ENCODE results near the genes OCM, CYTH3 and CCZ1B.

- RRBS, result 94% methylated on average over 4 of the region's 37 CpGs
Observed at GRCh38 chr7:5313062-5313632, 30.4 kb downstream of the SLC29A4 start.

- RRBS, result no CpG with 5 or more reads among the region's 67 CpGs
Observed at GRCh38 chr7:5423969-5424949, 625 bp upstream of the TNRC18 start.

DNA sequence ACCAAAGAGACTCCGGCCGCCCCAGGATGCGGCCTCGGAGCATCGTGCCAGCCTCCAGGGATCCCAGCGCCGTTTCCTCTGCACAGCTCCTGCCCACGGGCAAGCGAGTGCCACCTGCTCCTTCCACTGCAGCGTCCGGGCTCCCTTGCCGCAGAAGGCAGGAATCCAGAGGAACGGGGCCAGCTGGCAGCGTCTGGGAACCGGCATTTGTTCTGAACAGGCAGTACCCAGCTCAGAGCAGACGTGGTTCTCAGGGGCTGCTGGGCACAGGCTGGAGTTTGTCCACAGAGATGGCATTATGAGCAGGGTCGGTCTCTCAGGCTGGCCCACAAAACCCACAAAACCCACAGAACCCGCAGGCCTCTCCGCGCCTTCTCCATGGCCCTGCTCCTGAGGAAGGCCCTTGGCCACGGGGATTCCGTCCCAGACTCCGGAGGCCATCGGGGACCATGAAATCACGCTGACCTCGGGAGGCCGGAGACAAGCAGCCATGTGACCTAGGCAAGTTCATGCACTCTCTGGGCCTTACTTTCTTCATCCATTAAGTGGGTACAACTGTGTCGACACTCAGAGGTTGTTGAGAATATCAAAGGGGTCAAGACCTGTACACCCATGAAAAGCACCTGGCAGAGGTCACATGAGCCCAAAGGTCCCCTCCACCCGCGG is 17.8 kb downstream of the FBXL18 start:
- RRBS, result 87% methylated on average over 7 of the region's 30 CpGs

- RRBS, result no CpG with 5 or more reads among the region's 7 CpGs
Observed at GRCh38 chr7:5527179-5527579, 3.2 kb downstream of the ACTB start.

- RRBS, result no CpG with 5 or more reads among the region's 12 CpGs
Observed at GRCh38 chr7:5610337-5610855, 17.8 kb downstream of the FSCN1 start.

DNA sequence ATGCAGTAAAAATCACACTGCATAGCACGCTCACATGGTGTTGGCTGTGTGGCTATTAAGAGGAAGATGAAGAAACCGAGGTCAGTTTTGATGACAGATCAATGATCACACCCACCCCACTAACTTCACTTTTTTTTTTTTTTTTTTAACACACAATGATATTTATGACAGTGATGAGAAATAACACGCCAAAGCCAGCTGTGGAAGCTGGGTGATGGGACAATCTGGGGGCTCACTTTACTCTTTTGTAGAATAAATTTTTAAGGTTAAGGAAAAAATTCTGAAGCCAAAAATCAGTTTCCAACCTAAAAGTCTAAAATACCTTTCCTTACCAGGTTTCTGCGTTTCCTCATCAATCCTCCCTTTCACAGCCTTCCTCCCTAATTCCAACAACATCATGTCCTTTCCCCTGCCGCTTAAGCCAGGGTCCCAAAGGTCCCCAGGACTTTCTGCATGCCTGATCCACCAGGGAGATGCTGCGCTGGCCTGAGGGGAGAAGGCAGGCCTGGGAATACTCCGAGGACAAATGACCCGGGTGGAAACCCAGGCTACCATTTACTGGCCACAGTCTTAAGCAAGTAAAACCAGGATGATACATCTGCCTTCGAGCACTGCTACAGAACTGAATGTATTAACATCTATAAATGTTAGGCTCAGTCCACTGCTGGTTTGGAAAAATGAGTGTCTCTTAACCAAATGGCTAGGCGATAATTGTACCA is 42.7 kb downstream of the FSCN1 start:
- RRBS, result no CpG with 5 or more reads among the region's 10 CpGs

- RRBS, result no CpG with 5 or more reads among the region's 18 CpGs
Observed at GRCh38 chr7:5661489-5662487, 69.2 kb downstream of the FSCN1 start.

DNA sequence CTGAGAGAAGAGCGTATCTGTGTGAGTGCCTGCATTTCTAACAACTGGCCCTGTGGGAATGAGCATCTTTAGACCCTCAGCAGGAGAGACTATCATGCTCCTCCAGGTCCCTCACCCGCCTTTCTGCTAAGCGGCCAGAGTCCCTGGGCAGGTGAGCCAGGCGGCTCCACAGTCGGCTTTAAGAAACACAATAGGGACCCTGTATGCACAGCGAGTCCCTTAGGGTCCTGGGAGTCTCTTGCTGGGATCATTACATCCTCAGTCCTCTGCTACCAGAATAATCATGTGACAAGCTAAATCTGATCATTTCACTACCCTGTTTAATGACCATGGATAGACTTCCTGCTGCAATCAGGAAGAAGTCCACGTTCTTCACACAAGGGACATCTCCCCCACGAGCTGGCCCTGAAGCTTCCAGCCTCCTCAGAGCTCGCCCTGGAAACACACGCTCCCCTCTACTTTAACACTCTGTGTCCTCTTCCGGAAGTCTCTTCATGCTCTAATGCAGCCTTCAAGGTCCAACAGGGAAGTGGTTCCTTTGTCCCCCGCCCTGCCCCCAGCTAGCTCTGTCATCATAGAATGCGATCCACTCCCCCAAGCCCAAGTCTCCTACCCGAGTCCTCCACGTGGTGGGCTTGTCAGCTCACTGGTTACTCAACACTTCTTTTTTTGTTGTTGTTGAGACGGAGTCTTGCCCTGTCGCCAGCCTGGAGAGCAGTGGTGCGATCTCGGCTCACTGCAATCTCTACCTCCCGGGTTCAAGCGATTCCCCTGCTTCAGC is 87.3 kb downstream of the FSCN1 start:
- RRBS, result no CpG with 5 or more reads among the region's 21 CpGs

DNA sequence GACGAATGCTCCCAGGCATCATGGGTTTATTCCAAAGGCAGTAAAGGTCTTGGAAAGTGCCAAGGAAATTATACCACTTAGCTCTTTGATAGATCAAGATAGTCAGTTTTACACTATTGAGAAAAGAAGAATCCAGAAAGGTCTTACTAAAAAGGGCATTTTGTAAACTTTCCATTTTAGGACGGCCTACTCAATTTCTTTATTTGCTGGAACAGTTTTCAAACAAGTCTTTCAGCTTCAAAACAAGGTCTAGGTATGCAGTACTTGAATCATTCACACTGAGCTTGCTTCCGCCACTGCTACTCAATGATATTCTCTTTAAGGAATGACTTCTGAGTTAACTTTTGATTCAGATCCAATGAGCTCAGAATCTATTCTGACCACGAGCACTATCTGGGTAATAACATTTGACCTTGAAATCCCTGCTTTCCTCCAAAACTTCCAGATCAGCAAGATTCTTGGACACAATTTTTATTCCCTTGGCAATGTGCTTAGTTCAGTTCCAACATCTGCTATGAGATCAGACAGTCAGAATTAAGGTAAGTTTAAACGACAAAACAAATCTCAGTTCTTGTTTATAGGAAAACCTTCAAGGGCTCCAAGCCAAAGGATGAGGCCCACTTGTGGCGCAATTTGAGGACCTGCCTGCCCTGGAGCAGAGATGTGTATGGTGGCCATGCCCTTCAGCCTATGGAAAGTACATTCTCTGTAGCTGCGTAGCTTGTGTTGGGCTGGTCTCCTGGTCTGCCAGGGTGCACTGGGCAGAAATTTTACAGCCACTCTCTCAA is 87.2 kb downstream of the RNF216 start:
- RRBS, result no CpG with 5 or more reads among the region's 7 CpGs

GRCh38 chr7:5695132-5696261 is 86.0 kb downstream of the RNF216 start:
- RRBS, result 5% methylated on average over 8 of the region's 26 CpGs

GRCh38 chr7:5880351-5880946 is at the start of gene OCM:
TSS of gene OCM (plus strand) at chr7:5880798.
- RRBS, result no CpG with 5 or more reads among the region's 15 CpGs

DNA sequence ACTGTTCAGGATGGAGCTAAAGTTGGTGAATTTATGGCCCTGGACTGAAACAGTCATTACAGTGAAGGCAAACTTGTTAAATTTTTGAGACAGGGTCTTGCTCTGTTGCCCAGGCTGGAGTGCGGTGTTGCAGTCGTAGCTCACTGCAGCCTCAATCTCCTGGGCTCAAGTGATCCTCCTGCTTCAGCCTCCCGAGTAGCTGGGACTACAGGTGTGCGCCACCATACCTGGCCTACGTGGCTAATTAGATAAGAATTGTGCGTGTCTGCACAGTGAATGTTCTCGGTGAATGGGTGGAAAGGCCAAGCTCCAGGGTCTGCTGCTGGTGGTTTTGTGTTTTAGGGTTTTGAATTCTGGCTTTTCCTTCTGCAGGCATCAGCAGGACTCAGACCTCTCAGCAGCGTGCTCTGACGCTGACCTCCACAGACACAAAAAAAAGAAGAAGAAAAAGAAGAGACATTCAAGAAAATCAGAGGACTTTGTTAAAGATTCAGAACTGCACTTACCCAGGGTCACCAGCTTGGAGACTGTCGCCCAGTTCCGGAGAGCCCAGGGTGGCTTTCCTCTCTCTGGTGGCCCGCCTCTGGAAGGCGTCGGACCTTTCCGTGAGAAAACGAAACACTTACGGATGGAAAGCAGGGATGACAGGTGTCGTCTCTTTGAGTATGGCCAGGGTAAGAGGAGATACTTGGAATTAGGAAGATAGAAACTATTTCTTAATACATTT is 51.8 kb downstream of the USP42 start:
- RRBS, result no CpG with 5 or more reads among the region's 18 CpGs

DNA sequence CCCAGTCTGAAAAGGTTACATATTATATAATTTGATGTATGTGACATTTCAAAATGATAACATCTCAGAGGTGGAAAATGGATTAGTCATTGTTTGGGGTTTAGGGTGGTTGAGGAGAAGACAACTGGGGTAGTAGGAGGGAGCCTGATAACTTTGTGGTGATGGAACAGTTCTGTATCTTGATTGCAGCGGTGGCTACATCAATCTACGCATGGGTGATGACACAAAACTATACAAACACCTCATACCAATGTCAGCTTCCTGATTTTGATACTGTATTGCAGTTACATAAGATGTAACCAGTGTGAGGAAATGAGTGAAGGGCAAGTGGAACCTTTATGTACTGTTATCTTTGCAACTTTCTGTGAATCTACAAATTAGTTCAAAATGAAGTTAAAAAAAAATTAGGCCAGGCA is 51.1 kb downstream of the CYTH3 start:
- RRBS, result no CpG with 5 or more reads among the region's 2 CpGs

DNA sequence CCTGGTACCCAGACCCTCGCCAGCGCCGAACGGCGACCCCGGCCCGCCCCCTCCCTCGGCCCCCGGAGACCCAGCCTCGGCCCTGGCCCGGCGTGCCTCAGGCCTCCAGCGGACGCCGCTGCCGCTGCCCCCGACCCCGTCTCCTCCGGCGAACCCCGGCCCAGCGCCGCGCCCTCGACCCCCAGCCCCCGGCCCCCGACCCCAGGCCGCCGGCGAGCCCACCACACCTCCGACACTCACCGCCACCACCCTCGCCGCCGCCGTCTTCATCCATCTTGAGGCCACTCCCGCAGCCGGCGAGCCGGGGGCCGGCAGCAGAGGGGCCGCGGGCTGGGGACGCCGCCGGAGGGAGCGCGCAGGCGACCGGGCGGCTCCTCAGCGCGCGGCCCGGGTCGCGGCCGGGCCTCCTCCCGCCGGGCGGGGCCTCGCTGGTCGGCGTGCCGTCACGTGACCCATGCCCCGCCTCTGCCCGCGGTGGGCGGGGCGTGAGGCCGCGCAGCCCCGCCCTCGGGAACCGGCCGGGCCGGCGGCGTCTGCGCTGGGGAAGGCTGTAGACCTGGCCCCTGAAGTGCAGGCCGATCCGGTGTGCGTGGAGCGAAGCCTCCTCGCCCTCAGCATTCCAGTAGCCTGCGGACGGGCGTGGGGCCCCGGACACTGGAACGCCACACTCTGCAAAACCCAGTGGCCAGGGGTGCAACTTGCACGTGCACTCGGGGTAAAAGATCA is at the start of gene CYTH3:
TSS of gene CYTH3 (minus strand) at position 391 of the 726 bp plus-strand sequence.
- RRBS, result 5% methylated on average over 42 of the region's 93 CpGs

GRCh38 chr7:6385127-6385800 is 10.9 kb downstream of the RAC1 start:
- RRBS, result no CpG with 5 or more reads among the region's 6 CpGs

- RRBS, result no CpG with 5 or more reads among the region's 3 CpGs
Observed at GRCh38 chr7:6403220-6403543, 28.9 kb downstream of the RAC1 start.

- RRBS, result no CpG with 5 or more reads among the region's 22 CpGs
Observed at GRCh38 chr7:6422127-6422665, 25.6 kb downstream of the DAGLB start.

DNA sequence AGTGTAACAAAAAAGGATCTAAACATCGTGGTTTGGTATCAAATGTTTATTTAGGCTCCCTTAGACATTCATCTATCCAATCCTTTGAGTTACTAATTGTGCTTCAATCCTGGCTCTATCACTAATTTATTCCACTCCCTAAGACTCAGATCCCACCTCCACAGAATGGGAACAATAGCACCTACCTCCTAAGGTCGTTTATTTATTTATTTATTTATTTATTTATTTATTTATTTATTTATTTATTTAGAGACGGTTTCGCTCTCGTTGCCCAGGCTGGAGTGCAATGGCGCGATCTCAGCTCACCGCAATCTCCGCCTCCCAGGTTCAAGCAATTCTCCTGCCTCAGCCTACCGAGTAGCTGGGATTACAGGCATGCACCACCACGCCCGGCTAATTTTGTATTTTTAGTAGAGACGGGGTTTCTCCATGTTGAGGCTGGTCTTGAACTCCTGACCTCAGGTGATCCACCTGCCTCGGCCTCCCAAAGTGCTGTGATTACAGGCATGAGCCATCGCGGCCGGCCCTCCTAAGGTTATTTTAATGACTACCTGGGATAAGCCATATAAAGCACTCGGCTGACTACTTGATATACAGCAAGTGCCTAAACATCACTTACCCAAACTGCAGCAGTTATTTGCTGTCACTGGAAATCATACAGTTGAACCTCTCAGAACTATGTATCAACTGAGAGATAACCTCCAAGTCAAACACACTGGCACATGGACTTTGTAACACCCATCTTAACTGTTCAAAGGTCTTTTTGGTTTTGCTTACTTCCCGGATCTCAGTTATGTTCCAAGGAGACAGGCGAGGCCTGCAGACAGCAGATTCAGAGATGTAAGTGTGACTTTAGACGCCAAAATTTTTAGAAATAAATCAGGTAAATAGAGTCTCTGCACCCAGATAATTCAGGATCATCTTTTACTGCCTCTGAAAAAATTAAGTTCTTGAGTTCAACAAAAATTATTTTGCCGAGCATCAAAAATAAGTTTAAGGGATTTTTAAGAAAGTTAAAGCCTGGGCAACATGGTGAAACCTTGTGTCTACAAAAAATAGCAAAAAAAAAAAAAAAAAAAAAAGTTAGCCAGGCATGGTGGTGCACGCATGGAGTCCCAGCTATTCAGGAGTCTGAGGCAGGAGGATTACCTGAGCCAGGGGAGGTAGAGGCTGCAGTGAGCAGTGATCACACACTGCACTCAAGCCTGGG is 1.8 kb downstream of the KDELR2 start:
- RRBS, result no CpG with 5 or more reads among the region's 23 CpGs

GRCh38 chr7:6691697-6692920 is 14.6 kb downstream of the ZNF12 start:
- RRBS, result no CpG with 5 or more reads among the region's 7 CpGs

GRCh38 chr7:6825886-6826543 is at the start of gene CCZ1B:
TSS of gene CCZ1B (minus strand) at chr7:6826275.
- RRBS, result no CpG with 5 or more reads among the region's 61 CpGs

Measured in GM06990 (cell line).